Left lobe of liver (tissue), 1 donor: ENCODE results near the genes VEZT and CDK17.

GRCh38 chr12:94581721-94582700 is 68.3 kb downstream of the TMCC3 start:
- PRO-cap = no peak

GRCh38 chr12:94707821-94708631 is 57.7 kb upstream of the TMCC3 start:
- PRO-cap = no peak

- PRO-cap = no peak
Measured at GRCh38 chr12:94769126-94769527, 118.8 kb upstream of the TMCC3 start.

DNA sequence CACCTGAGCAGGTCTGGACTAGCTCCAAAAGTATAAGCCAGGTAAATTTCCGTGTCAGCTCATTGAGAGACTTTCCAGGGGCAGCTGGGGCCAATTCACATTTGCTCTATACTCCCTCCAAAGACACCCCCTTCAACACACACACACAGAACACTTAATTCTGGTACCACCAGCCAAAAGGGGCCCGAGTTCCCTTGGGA is 131.4 kb downstream of the NDUFA12 start:
- PRO-cap = no peak

DNA sequence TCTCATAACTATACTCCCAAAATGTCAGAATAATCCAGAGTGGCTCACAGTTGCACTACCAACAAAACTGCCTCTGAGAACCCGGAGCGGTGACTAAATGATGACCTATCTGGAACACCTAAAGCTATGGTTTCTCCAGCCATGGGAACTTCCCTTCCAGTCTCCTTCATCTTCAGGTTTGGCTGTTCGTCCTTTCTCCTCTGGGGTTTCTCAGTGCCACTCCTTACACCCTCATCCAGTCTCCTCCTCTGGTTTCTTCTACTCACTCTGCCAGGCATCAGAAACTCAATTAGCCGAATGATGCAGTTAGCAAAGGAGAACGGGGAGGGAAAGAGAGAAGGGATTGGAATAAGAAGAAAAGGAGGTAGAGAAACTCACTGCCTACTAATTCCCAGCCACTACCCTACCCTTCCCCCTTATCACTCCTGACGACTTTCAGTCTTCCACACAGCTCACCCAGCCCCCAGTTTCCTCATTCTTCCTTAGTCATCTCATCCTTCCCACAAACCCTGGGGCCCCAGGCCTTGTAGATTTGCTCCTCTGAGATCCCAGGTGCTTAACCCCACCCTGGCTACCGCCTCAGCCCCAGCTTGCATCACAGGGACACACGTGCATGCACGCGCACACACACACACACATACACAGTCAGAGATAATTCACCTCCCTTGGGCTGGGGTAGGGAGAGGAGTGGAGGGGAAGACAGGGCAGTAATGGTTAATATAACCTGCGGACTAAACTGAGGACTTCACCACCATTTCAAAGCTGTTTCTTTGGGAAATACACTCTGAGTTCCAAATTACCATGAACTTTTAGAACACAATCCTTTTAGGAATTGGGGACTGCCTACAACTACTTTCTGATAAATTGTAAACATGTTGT is 12.9 kb downstream of the FGD6 start:
- PRO-cap = no peak

DNA sequence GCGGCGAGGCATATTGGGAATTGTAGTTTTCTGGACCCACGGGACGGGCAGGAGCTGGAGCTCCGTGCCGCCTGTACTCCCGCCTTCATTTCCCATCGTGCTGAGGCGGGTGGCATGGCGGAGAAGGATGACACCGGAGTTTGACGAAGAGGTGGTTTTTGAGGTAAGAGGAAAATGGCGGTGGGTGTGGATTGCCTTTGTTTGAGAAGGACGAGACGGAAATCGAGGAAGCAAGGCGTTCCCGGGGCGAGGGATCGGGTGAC is at the start of gene VEZT:
Gene VEZT, plus strand, starts transcription at position 84 of the 263 bp plus-strand sequence.
- PRO-cap = bidirectional peak, plus-strand start at position 88 of the sequence, minus-strand start outside the sequence

DNA sequence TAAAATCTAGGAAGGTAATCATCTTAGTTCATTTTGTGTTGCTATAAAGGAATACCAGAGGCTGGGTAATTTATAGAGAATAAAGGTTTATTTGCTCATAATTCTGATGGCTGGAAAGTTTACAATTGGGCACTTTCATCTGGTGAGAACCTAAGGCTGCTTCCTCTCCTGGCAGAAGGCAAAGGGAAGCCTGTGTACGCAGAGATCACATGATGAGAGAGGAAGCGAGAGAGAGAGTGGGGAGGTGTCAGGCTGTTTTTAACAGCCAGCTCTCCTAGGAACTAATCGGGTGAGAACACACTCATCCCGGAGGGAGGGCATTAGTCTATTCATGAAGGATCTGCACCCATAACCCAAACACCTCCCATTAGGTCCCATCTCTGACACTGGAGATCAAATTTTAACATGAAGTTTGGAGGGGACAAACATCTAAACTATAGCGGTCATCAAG is 45.5 kb upstream of the METAP2 start:
- PRO-cap = no peak

DNA sequence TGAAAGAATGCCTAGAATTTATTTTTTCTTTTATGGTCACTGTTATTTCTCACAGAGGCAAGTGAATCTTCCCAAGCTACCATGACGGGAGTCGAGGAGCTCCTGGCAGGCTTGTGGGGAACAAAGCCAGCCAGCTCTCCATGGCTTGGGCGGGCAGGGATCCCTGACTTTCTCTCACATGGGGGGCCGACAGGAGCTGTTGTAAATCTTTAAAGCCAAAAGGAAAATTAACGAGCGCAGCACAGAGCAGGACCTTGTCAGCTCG is 95.7 kb upstream of the USP44 start:
- PRO-cap = no peak

DNA sequence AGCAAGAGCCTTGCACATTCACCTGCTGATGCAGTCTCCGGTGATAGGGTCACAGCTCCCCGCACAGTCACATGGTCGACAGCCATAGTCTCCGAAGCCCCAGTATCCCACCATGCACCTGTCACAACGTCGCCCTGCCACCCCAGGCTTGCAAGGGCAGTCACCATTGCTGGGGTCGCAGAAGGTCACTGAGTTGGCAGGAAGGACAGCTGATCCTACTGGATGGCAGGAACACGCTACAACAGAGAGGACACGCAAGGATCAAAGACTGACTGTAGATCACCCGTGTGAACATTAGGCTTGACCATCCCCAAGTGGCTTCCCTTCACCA is 107.1 kb downstream of the NTN4 start:
- PRO-cap = no peak

DNA sequence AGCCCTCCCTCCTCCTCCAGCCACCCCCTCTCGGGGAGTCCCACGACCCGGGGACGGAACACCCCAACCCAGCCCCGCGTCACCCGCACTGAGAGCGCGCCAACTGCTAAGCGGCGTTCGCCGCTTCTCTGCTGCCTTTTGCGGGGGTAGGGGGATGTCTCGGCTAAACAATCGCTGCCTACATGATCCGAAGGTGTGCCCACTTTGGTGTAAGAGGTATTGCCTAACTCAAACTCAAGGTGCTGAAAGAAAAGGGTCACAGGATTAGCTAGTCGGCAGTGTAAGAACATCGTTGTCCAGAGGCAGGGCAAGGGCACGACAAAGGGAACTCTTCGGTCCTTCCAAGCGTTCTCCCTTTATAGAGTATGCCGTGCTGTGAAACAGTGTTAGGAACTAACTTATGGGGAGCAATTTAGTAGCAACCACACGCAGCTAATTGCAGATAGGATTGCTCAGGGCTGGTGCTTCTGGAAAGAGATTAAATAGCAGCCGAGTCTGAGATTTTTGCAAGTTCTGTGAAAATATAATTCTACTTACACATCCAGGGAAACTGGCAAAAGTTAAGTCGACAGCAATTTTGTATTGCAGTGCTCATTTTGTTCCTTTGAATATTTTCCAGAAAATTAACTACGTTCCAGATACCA is 790 bp upstream of the NTN4 start:
- PRO-cap = unidirectional peak, minus-strand start at position 140 of the sequence; unidirectional peak, minus-strand start at position 331 of the sequence

DNA sequence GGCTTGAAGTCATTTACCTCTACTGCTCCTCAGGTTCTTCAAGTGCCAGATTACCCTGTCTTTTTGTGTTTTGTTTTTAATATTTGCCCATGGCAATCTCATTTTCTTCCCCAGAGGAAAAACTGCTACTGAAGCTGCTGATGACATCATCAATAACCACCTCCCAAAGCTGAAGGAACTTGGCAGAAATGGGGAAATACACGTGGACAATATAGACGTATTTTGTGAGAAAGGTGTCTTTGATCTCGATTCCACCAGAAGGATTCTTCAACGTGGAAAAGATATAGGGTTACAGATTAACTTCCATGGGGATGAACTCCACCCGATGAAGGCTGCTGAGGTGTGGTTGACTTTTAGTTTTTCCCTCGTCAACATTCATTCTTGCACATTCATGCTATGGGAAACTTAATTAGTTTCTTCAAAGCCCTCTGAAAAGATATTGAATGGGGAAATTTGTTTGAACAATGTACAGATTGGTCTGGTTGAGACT is 17.2 kb downstream of the AMDHD1 start:
- PRO-cap = no peak

DNA sequence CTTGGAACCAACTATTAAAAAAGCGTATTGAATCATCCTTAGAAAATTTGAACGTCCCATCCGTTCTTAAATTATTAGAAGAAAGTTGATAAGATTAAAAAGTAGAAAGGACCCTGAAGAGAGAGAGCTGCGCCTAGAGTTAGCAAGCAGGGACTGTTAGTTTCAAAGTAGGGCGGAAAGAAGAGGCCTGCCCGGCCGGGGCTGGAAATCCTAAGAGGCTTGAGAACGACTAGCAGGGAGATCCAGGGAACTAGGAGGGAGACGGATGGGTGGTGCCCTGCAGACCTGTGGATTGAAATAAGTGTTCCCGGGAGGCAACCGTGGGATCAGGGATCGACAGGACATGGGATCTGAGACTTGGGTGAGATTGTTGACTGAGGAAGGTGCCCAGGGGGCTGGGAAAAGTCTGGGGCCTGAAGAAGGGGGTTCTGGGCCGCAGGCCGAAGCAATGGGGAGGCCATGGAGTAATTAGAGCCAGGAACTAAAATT is 836 bp downstream of the LTA4H start:
- PRO-cap = no peak

DNA sequence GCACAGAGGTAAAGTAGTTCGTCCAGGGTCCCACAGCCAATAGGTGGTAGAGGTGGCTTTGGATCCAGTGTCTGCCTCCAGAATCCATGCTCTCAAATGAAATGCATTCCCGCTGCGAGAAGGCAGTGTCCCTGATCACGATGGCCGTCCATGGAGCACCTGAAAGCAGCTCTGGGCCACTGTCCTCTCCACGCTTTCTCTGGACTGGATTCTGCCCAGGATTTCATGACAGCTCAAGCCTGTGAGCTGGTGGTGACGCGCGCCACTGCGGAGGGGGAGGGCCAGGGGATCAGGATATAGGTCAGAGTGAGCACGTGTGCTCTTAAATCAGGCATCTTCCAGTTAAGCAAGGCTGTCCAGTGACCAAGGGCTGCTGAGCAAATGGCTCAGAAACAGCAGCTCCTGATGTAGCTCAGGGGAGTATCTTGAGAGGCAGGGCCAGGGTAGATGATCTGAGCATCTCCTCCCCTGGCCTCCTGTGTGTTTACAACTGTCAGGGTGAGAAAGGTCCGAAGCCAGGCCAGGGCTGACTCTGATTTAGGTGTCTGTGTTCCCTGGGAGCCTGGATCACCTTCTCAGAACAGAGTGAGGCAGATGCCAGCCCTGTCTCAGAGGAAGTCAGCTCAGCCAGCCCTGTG is 55.1 kb downstream of the ELK3 start:
- PRO-cap = no peak

- PRO-cap = no peak
Measured at GRCh38 chr12:96263147-96264174, 69.3 kb downstream of the ELK3 start.

GRCh38 chr12:96399925-96400376 is 288 bp downstream of the CDK17 start:
- PRO-cap = no peak

- PRO-cap = bidirectional peak, plus-strand start at chr12:96400682, minus-strand start at chr12:96400562
Measured at GRCh38 chr12:96400377-96400792, at the start of gene CDK17. TSS of gene CDK17 (minus strand) at chr12:96400439.

DNA sequence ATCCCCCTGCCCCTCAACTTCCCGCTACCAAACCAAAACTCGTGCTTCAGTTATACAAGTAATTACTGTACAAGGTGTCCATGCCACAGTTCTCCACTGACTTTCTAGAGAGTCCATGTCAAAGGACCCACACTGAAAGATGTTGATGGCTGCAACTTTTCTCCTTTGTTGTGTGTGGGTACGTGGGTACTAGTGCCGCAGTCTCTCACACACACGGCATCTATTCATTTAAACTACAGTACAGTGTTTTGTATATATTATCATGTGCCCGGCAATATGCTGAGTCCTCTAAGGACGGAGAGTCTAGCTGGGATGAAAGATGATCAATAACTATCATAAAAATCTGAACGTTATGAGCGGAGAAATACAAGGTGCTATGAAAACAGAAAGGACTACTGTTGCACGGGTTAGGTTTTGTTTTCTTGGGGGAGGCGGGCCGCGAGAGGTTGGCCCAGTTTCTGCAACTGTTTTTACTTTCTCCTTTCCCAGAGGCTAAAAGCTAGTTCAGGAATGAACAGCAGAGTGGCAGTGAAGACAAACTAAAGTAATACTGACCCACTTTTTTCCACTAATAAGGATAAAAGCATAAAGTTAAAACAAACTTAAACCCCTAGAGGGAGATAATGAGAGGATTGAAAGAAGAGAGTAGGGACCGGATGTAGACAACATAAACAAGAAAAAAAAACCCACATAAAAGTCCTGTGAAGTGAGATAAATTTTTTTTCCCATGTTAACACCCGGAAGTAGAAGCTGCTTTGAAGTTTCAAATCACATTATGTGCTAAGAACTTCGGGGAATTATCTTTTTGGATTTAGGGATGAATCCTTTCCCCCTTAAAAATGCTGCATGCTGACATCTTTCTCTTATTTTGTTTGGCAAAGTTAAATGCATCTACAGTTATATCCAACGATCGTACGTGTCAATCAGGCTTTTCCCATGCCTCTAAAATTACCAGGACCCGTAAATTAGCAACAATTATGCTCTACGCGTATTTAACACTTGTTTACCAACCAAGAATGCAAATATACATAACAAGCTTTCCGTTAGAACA is 879 bp upstream of the CDK17 start:
- PRO-cap = no peak

DNA sequence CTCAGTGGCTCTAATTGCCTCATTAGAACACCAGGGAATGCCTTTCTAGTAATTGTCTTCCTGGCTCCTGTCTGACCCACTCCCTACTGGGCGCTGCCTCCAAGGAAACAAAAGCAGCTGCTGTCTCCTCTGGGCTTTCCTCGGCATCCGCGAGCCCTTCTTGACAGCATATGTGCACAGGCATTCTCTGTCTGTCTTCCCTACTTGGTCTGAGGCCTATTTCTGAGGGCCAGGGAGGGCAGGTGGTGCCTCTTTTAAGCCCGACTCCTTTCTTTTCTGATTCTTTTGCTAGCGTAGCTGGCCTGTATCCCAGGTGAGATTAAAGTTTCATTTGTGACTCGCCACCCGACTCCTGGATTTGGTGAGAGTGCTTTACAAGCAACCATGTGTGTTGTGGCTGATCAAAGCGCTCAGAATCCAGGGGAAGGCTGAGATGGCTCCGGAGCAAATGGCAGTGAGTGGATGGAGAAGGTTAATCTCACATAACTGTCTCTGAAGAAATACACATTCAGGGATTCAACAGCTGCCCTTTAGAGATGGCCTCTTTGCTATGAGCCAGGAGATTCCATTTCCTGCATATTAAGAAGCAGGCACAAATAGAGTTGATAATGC is 369.2 kb downstream of the NEDD1 start:
- PRO-cap = no peak

GRCh38 chr12:97460519-97461048 is 553.5 kb downstream of the NEDD1 start:
- PRO-cap = no peak

GRCh38 chr12:98493401-98494286 is 21.7 kb upstream of the TMPO start:
- PRO-cap = unidirectional peak, minus-strand start at chr12:98493653; unidirectional peak, minus-strand start at chr12:98494069; unidirectional peak, minus-strand start at chr12:98494107